ENCODE measurements around the genes SREBF1, ALKBH5 and FLII.

GRCh38 chr17:17741780-17742171 lies 60.5 kb downstream of the RAI1 start:
- PRO-cap, 8 experiments = no peak in any of the 8 experiments

DNA sequence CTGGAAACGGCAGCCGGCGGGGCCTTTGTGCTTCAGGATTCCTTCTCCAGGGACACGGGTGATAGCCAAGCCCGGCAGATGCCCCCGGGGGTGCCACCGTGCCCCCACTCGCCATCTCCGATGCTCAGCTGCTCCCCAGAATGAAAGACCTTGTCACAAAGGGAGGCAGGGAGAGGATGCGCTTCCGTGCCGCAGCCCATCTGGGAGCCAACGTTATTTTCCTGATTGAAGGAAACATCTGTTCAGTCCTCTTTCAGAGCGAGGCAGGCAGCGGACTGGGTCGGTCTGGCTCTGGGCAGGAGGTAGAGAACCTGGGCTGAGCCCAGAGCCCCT lies 64.8 kb downstream of the RAI1 start:
- PRO-cap, 8 experiments = no peak in any of the 8 experiments

- PRO-cap, 8 experiments = no peak in any of the 8 experiments
These were observed 67.8 kb downstream of the RAI1 start for GRCh38 chr17:17748829-17749766.

DNA sequence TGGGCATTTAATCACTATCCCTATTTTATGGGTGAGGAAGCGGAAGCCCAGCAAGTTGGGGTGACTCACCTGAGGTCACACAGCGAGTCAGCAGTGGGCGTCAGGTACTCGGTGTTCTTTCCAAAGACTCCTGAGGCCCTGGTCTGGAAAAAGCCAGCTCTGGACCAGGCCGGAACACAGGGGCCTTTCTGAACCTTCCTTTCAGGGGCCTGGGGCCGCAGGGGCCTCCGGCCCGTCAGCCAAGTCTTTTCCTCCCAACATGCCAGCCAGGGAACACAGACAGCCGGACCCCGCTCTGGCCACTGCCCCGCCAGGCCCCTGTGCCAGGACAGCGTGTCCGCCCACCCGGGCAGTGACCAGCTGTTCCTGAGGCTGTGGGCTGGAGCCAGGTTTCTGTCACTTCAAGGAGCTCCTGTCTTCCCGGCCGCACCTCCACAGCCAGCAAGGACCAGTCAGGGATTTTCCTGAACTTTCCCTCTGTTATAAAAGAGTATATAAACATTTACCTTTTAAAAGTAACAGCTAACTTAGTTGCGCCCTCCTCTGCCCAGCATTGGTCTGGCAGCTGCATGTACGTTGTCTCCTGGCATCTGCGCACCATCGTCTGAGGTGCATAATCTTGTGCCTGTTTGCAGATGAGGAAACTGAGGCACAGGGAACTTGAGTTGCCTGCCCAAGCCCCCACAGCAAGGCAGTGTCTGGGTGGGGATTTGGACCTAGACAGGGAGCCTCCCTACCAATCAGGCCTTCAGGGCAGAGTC lies 62.4 kb downstream of the SREBF1 start:
- PRO-cap, 8 experiments = no peak in any of the 8 experiments

- PRO-cap, 8 experiments = peak in 8 of 8 experiments; most common plus-strand start chr17:17836592 (in 4); most common minus-strand start chr17:17836986 (in 7)
These were observed at the start of gene SREBF1 for GRCh38 chr17:17836457-17837277. TSS of gene SREBF1 (minus strand) at chr17:17836986.

- PRO-cap, 8 experiments = no peak in any of the 8 experiments
These were observed 47.1 kb downstream of the TOM1L2 start for GRCh38 chr17:17924911-17925768.

DNA sequence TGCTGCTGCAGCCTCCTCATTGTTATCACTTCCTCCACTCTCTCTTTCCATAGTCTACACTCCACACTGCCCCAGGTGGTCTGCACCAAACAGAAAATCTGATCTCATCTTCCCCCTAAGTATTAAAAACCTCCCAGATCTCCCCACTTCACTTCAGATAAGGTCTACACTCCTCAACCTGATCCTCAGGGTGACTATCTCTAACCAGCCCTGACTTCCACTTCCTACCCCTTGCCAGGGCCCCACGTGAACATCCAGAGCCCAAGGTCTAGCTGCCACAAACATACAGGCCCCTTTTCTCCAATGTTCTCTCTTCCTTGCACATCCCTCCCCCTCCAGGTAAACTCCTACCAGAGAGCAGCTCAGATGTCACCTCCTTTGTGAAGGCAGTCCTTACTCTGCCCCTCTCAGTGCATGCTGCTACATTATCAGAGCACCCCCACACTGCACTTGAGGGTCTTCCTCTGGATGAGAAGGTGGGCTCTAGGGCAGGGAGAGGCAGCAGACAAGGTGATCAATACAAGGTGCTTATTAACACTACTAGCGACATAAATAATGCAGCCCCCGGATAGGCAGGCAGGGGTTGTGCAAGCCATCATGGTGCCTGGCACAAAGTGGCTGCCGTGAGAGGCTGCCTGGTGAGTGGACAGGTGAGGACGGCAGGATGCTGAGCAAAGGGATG lies 28.5 kb downstream of the TOM1L2 start:
- PRO-cap, 8 experiments = no peak in any of the 8 experiments

DNA sequence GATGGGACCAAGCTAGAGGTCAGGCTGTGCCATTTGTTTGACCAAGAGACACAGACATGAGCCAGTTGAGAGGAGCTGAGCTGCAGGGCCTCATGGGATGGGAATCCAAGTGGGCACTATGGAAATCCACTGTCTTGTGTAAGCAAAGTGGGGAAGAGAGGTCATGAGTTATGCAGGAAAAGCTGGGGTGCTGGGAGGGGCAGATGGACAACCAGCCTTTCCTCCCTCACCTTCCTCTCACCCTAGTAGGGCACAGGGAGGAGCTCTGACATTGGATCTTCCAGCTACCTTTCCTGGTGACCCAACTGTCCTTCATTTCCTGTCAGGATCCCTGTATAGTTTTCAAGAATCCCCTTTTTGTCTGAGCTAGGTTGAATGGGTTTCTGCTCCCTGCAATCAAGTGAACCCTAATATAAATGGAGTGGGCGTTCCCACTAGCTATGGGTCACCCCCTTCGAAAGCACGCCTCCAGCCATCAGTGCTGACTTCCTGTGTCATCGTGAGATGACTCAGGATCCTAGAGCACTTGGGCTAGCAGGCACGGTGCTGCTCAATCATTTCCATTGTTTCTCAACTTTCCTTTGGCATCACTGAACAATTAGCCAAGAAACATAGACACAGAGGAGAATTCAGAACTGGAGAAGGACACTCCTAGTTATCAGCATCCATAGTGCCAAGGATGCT lies 13.5 kb downstream of the ATPAF2 start:
- PRO-cap, 8 experiments = peak in 3 of 8 experiments; most common plus-strand start position 620 of the sequence (in 3); most common minus-strand start position 298 of the sequence (in 1)

- PRO-cap, 8 experiments = no peak in any of the 8 experiments
These were observed 6.9 kb downstream of the ATPAF2 start for GRCh38 chr17:18031953-18032529.

GRCh38 chr17:18115955-18116608 lies 7.5 kb downstream of the MYO15A start:
- PRO-cap, 8 experiments = no peak in any of the 8 experiments

DNA sequence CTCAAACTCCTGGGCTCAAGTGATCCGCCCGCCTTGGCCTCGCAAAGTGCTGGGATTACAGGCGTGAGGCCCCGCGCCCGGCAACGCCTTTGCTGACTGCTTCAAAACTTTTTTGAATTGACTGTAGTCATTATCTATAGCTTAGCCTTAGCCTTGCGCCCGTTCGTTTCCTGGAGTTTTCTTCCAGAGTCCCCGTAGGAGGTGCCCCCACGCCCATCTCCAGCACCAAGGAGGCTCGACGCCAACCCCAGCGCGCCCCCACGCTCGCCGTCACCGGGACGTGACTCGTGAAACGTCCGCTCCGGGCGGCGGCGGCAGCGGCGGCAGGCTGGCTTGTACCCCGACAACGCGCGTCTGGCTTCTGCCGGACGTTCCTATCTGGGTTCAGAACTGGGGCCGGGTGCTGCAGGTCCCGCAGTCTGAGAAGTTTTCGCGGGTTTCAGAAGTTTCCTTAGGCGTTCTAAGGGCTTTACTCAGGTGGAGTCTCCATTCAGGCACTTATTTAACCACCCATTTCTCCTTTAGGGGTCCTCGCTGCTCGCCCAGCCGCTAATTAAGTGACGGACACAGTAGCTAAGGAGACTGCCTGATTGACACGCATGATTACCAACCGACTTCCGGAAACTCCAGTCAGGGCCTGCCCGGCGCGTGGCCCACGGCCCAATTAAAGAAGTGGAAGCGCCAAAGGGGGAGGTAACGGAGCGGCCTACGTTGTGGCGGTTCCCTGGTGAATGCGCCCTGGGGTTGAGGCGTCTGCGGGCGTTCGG lies 656 bp upstream of the ALKBH5 start:
- PRO-cap, 8 experiments = peak in 8 of 8 experiments; most common plus-strand start position 288 of the sequence (in 7); most common minus-strand start position 190 of the sequence (in 3)

DNA sequence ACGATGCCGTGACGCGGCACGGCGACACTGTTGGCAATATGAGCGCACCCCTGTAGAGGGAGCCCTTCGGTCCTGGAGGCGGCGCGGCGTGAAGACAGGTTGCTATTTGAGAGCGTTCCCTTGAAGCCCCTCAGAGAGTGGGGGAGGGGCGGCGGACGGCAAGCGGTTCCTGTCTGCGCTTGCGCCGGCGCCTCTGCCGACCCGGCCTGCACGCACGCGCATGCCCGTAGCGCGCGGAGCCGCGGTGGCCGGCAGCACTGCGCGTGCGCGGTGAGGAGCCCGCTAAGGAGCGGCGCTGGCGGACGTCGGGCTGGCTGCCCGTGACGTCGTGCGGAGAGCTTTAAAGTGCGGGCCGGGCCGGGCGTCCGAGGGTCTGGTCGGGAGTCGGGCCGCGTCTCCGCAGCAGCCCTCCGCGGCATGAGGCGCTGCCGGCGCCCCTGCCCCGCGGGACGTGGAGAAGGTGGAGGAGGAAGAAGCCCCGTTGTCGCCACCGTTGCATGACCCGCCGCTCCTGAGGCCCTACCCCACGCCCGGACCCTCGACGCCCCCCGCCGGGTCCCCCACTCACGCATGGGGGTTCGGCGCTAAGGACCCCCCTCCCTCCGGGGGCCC lies at the start of gene ALKBH5:
TSS of gene ALKBH5 (plus strand) at position 273 of the 612 bp plus-strand sequence.
- PRO-cap, 8 experiments = peak in 8 of 8 experiments; most common plus-strand start position 285 of the sequence (in 6); most common minus-strand start position 98 of the sequence (in 4)

DNA sequence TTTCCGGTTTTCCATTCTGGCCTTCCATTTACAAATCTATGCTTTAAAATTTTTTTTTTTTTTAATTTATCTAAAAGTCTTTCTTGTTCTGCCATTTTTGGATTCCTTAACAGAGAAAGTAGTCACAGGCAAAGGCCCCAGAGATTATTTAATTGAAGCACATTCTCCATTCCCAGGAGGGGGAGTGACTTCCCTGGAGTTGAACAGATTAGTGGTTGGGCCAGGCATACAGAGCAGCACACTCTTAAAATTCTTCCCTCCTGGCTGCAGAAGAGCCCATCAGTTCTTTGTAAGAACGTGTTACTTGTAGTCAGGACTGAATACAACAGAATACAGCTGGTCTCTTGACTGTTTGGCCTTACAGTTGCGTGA lies 1.7 kb downstream of the ALKBH5 start:
- PRO-cap, 8 experiments = no peak in any of the 8 experiments

DNA sequence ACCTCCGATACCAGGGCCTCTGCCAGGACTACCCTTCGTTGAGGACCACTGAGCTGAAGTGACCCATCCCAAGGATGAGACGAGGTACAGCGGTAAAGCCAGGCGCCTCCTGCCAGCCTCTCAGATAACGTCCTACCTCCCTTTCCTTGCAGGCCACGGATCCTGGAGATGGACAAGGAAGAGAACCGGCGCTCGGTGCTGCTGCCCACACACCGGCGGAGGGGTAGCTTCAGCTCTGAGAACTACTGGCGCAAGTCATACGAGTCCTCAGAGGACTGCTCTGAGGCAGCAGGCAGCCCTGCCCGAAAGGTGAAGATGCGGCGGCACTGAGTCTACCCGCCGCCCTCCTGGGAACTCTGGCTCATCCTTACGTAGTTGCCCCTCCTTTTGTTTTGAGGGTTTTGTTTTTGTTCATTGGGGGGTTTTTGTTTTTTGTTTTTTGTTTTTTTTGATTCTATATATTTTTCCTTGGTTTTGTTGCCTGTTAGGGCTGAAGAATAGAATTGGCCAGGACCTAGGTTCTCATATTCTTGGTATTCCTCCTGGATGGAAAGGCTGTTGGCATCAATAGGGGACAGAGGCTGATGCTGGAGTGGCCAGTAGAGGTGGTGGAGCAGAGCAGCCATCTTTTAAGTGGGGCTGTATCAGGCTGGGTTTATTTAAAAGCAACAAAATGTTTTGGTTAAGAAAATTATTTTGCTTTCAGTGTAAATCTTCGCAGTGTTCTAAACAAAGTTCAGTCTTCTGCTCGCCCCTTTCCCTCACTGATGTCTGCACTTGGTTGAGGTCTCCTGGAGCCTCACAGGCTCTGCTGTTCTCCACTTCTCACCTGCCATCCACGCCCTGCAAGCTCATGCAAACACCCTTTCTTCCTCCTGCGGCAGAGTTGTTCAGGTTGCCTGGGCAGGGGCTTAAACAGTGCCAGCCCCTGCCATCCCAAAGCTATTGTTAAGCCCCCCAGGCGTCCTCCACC lies 17.1 kb upstream of the LLGL1 start:
- PRO-cap, 8 experiments = no peak in any of the 8 experiments

GRCh38 chr17:18248096-18248895 lies 10.2 kb downstream of the FLII start:
- PRO-cap, 8 experiments = peak in 2 of 8 experiments; most common minus-strand start chr17:18248448 (in 1)

GRCh38 chr17:18258470-18259211 lies at the start of gene FLII:
TSS of gene FLII (minus strand) at chr17:18258738.
- PRO-cap, 8 experiments = peak in 8 of 8 experiments; most common plus-strand start chr17:18258559 (in 2); most common minus-strand start chr17:18258723 (in 4)

DNA sequence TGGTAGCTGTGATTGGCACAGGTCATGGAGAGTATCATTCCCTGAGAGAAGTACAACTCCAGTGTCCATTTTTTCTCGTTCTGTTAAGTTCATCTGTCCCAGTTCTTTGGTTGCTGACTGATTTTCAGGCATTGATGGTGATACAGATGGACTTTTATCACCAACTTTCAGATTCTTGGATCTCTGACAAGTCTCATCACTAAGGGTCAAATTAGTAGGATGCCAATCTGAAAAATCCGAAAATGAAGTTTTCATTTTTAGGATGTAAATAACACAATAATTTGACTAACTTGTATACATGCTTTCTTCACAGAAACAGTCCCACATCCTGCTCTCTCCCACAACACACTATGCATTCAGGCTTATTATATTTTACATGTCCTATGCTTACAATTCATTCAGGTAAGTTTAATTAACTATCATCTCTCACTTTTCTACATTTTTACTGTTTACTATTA lies 34.1 kb downstream of the TBC1D28 start:
- PRO-cap, 8 experiments = no peak in any of the 8 experiments

DNA sequence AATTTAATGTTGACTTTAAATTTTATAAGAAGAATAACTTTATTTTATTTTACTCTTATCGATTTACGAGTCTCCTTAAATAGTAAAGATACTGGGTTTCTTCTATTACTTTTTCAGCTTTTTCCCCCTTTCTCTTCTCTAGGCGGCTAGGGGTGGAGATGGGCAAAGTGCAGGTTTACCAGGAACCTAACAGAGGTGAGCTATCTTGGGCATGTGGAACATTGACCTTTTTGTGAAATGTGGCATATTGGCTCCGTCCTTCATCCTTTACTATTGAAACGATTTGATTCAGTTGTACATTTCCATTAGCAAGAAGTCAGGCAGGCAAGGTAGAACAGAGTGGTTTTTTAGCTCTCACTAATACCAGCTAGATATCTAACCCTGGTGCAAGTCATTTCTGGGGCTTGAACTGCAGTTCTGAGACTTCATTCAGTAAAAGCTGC lies 9.2 kb downstream of the PRPSAP2 start:
- PRO-cap, 8 experiments = no peak in any of the 8 experiments

GRCh38 chr17:18981259-18982587 lies 22.8 kb downstream of the FAM83G start:
- PRO-cap, 8 experiments = no peak in any of the 8 experiments

DNA sequence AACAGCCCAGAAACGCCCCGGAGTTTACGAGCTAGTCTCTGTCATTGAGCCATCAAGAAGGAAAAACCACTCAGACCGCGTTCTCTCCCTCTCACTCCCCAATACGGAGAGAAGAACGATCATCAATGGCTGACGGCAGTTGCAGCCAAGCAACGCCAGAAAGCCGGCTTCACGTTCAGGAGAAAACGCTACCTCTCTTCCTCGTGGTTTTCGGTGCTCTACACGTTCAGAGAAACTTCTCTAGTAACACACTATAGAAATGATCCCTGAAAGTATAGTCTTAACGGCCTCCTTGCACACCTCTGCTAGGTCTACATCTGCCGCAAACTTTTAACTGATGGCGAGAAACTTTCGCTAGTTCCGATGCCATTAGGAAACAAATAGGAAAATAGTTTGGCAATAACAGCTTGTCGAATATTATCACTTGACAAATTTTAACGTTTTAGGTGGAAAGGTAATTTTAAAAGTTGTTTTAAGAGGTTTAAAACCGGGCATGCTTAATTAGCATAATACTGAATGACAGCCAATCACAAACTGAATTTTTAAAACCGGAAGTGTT lies 47.1 kb upstream of the EPN2 start:
- PRO-cap, 8 experiments = peak in 1 of 8 experiments; most common minus-strand start position 282 of the sequence (in 1)